Breast epithelium (tissue), 2 donors: ENCODE data around the genes MED17 and HEPHL1.

GRCh38 chr11:93486961-93487550, 56.1 kb downstream of the SMCO4 start:
- PRO-cap = no peak
- RAMPAGE, long total RNA, 2 experiments = no peak in any of the 2 experiments

GRCh38 chr11:93529485-93530240, 13.5 kb downstream of the SMCO4 start:
- PRO-cap = no peak
- RAMPAGE, long total RNA, 2 experiments = no peak in any of the 2 experiments

- PRO-cap = no peak
- RAMPAGE, long total RNA, 2 experiments = no peak in any of the 2 experiments
Measured at GRCh38 chr11:93654983-93655380, 6.5 kb upstream of the CEP295 start.

GRCh38 chr11:93732934-93734096, 8.0 kb downstream of the TAF1D start:
- PRO-cap = no peak
- RAMPAGE, long total RNA, 2 experiments = no peak in any of the 2 experiments

DNA sequence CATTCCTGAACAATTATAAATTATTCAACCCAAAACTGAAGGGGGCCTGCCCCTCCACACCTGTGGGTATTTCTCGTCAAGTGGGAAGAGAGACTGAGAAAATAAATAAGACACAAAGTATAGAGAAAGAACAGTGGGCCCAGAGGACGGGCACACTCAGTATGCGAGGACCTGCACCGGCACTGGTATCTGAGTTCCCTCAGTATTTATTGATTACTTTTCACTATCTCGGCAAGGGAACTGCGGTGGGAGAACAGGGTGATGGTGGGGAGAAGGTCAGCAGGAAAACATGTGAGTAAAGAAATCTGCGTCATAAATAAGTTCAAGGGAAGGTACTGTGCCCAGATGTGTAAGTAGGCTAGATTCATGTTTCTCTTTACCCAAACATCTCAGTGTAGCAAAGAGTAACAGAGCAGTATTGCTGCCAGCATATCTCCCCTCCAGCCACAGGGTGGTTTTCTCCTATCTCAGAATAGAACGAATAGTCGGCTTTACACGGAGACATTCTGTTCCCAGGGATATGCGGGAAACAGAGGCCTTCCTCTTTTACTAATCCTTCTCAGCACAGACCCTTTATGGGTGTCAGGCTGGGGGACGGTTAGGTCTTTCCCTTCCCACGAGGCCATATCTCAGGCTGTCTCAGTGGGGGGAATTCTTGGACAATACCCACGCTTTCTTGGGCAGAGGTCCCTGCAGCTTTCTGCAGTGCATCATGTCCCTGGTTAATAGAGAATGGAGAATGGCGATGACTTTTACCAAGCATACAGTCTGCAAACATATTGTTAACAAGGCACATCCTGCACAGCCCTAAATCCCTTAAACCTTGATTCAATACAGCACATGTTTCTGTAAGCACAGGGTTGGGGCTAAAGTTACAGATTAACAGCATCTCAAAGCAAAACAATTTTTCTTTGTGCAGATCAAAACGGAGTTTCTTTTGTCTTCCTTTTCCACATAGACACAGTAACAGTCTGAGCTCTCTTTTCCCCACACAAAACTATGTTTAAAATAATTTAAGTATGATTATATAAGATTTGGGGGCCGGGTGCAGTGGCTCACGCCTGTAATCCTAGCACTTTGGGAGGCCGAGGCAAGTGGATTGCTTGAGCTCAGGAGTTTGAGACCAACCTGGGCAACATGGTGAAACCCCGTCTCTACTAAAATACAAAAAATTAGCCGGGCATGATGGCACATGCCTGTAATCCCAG, 3.6 kb downstream of the C11orf54 start:
- PRO-cap = no peak
- RAMPAGE, long total RNA, 2 experiments = no peak in any of the 2 experiments

DNA sequence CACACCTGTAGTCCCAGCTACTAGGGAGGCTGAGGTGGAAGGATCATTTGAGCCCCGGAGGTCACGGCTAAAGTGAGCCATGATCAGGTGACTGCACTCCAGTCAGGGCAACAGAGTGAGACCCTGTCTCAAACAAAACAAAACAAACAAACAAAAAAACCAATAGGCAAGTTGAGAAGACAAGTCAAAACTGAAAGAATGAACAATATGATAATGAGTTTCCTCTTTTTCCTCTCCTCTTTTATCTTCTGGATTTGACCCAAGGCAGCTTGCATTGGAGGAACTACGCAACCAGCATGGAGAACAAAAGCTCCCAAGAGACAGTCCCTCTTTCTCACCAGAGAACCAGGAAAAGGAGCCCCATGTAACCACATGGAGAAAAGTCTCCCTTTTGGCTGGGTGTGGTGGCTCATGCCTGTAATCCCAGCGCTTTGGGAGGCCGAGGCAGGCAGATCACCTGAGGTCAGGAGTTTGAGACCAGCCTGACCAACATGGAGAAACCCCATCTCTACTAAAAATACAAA, 9.5 kb upstream of the MED17 start:
- PRO-cap = no peak
- RAMPAGE, long total RNA, 2 experiments = no peak in any of the 2 experiments

DNA sequence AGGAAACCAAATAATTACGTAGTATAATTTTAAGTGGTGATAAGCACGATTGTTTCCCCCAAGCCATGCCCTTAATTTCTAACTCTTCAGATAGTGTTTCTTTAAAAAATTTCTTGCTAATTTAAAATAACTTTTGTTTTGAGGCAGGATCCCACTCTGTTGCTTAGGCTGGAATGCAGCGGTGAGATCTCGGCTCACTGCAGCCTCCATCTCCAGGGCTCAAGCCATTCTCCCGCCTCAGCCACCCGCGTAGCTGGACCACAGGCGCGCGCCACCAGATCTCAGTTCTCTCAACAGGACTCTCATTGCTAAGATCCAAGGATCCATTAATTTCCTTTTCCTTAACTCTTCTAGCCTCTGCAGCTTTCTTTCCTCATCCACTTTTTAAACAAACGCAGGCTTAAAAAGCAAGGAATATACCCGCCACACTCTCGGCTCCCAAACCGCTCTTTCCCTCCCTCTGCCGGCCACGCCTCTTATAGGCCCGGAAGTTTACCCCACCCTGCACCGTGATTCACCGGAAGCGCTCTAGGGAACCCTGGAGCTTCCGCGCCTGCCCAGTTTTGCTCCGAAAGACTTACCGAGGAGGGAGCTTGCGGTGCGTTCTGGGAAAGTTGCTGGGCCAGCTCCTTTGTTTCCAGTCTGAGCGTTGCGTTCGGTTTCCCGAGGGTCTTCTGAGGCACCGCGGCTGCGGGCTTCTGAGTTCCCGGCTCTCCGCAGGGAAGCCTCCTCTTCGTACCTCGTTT, at the start of gene MED17:
TSS of gene MED17 (plus strand) at position 560 of the 746 bp plus-strand sequence.
- PRO-cap = bidirectional peak, plus-strand start at position 571 of the sequence, minus-strand start at position 478 of the sequence
- RAMPAGE, long total RNA, 2 experiments = start-site peak on the plus strand in 2 of 2 experiments, centred at positions 579 to 613 of the sequence, 82 to 171 reads per replicate

- PRO-cap = no peak
- RAMPAGE, long total RNA, 2 experiments = no peak in any of the 2 experiments
Measured at GRCh38 chr11:94021223-94021666, at the start of gene HEPHL1. Gene HEPHL1 (plus strand): TSS chr11:94021354.

GRCh38 chr11:94513527-94514017, 1.3 kb downstream of the C11orf97 start:
- PRO-cap = no peak
- RAMPAGE, long total RNA, 2 experiments = no peak in any of the 2 experiments

DNA sequence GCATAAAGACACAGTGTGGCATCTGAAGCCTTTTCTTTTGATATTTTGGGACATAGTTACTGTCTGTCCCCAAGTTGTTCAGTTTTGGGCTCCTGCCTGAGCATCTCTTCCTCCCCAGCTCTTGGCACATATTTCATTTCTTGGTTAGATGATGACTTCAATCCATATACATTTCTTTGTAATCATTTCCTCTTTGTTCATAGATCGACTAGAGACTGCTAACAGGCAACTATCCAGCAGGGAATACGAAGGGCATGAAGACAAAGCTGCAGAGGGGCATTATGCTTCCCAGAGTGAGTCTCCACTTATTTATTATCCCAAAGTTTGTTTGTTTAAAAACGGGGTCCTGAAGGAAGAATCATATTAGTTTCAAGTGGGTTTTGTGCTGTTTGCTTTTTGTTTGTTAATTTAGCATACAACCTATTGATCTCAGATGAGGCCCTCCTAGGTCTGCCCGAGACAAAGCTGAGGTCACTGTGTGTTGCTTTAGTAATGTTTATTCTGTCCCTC, 63.1 kb downstream of the AMOTL1 start:
- PRO-cap = no peak
- RAMPAGE, long total RNA, 2 experiments = no peak in any of the 2 experiments

DNA sequence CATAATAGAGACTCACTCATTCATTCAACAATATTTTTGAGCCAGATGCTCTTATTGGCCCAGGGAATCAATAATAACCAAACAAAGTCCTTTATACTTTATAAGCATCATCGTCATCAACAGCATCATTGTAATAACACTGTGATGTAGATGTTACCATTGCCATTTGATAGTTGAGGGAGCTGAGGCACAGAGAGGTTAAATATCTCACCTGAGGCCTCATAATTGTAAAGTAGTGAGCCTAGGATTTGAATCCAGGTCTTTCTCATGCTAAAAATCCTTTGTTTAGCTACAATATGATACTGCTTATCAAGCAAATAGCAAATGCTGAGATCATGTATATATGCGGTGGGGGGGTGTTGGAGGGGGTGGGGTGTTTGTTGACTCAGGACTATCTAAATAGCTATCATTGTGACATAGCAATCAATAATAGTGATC, 79.3 kb downstream of the AMOTL1 start:
- PRO-cap = no peak
- RAMPAGE, long total RNA, 2 experiments = no peak in any of the 2 experiments

- PRO-cap = no peak
- RAMPAGE, long total RNA, 2 experiments = no peak in any of the 2 experiments
Measured at GRCh38 chr11:95196389-95197062, 34.5 kb downstream of the SESN3 start.

- PRO-cap = no peak
- RAMPAGE, long total RNA, 2 experiments = no peak in any of the 2 experiments
Measured at GRCh38 chr11:95689082-95689327, 100.6 kb downstream of the FAM76B start.

DNA sequence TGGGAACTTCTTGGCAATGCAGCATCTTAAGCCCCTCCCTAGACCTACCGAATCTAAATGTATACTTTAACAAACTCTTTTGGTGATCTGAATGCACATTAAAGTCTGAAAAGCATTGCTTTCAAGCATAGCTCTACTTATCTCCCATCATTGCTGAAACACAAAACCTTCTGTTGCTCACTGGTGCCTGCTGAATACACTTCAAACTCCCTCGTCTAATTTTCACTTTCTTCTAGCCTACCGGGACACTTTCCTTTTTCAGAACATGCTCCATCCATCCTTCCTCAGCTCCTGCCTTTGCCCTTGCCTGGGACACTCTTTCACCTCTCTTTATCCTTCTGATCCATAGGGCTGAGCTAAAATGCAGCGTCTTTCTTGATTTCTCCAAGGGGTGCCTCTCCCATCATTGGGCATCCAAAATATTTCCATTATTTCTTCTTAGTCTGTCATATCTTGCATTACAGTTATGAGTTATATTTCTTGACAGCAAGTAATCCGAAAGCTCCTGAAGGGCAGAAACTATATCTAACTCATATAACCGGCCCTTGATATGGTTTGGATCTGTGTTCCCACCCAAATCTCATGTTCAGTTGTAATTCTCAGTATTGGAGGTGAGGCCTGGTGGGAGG, 192.0 kb downstream of the MAML2 start:
- PRO-cap = no peak
- RAMPAGE, long total RNA, 2 experiments = no peak in any of the 2 experiments

DNA sequence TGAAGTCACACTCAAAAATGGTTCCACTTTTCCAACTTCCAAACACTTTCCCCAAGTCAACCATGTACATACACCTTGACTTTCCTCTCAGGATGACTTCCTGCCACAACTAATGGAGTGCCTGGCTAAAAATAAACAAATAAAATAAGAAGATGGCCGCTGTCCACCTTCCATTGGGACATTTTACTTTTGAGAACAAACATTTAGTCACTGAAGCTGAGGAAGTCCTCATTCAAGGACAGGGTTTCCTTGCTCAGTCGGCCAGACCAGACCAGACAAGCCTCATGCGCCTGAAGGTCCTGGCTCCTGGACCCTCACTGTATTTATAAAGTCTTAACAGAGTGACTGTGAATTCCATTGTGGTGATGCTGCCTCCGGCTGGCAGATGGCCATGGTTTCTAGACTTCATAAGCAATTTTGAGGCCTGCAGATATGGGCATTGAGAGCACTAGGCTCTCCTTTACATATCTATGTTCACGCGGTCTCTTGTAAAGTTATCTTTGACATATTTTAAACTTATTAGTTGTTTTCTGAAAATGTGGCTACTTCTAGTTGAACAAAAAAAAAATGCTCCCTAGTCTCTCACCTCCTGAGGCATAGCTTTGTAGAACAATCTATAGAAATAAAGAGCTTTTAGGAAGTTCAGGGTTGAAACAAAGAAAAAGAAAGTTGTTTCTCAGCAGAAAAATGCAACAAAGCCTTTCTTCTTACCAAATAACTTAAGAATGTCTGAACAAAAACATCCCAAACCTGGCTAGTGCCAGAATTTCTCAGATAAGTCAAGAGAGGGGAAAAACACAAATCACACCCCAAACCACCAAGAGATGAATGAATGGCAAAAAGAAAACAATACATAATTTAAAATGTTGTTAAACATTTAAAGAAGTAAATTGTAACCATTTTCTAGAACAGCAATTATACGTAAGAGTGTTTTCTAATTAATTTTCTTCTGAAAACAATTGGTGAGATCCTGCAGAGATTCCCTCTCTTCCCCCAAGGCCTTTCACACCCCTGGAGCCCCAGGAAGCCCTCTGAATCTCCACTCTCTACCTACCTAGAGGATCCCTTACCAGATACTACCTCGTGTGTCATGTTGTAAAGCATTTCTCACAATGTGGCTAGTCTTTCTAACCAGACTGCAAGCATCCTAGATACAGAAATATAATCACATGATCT, 114.2 kb downstream of the MAML2 start:
- PRO-cap = no peak
- RAMPAGE, long total RNA, 2 experiments = no peak in any of the 2 experiments

- PRO-cap = no peak
- RAMPAGE, long total RNA, 2 experiments = no peak in any of the 2 experiments
Measured at GRCh38 chr11:96258620-96259186, 84.3 kb downstream of the MAML2 start.

DNA sequence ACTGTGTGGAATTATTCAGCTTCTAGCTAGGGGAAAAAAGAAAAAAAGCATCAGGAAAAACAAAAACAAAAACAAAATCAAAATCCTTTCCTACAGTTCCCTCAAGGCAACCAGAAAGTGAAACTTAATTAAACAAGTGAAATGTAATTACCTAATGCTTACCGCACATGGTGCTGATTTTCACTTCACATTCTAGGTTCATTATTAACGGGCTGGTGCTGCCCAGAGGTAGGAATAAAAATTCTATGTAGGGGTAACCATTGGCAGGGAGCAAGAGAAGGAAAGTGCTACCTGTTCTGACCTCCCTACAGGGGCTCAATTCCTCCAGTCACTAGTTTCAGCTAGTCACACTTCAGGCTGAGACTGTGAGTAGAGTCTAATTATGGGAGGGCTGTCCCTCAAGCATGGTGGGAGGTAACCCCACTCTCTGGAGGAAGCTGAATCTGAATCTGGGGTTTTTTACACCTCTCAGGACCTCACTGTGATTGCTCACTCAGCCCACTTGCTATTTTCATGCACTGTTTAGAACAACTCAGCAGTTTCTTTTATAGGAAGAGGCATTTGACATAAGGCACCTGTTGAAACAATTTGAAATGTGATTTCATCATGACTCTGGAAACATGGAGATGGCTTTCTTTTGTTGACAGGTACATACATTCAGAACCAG, 75.5 kb downstream of the MAML2 start:
- PRO-cap = no peak
- RAMPAGE, long total RNA, 2 experiments = no peak in any of the 2 experiments

- PRO-cap = no peak
- RAMPAGE, long total RNA, 2 experiments = no peak in any of the 2 experiments
Measured at GRCh38 chr11:96340244-96340906, 2.6 kb downstream of the MAML2 start.

DNA sequence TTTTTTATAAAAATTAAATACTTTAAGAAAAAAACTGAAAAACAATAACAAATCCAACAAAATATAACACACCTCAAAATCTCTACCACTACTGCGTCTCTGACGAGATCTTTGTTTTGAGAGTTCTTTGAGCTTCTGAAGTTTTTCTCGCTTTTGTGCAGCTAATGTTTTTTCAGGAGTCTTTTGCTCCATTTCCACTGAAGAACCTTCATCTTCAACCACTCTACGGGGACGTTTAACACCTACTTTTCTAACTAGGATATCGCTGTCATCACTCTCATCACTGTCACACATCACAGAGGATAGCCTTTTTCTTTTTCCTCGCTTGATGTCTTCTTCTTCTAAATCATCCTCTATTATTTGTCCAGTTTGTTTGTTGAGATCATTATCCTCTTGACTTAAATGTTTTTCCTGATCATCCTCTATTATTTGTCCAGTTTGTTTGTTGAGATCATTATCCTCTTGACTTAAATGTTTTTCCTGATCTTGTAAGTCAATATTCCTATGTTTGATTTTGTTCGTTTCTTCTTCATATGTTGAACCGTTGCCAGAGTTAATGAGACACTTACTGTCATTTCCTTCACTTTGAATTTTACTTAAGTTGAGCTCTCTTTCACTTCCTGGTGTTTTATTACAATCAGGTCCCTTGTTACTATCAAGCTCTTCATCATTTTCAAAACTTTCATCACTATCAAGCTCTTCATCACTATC, 5.7 kb downstream of the CCDC82 start:
- PRO-cap = no peak
- RAMPAGE, long total RNA, 2 experiments = no peak in any of the 2 experiments

DNA sequence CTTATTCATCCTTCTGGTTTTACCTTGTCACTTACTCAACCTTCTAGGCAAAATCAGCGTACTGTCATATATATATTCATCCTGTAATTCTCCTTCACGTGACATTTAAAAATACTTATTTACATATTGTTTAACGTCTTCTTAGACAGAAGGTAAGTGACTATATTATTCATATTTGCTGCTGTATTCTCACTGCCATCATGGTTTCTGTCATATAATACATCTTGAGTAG, 1084.4 kb downstream of the JRKL start:
- PRO-cap = no peak
- RAMPAGE, long total RNA, 2 experiments = no peak in any of the 2 experiments